ENCODE measurements around the gene DEFB118.

DNA sequence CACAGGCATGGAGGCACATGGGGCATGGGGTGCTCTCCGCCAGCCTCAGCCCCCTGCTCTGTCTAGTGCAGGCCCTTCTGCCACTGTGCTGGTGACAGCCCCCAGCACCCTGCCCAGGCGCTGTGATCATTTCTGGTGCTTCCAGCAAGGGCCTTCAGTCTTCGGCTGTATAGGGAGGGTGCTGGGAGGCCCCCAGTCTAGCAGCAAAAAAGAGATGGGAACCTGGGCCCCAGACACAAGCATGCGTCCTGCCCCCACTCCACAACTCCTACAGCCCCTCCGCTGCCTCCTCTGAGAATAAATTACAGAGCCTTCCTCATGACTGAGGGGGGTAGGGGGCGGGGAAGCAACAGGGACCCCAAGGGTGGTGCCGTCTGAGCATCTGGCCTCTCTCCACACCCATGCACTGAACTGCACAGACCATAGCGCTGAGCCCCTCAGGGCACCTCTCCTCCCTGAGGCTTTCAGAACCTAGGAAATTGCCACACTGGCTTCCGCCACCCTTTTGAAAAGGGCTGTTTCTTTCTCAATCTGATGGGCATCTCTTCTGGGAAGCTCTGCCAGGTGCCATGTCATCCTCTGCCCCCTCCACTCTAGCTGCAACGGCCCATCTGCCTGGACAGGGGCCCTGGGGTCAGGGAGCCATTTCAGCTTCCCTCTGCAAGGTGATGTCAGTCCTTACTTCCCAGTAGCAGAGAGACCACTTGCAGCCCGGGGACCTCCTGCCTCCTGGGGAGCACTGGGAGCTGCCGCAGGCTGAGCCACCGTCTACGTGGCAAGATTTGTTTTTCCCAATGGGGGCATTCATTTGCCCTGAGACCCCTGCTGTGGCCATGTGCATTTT lies 2.5 kb downstream of the CST7 start:
- RAMPAGE, total RNA, result no peak

GRCh38 chr20:24964257-24964860 lies 15.3 kb downstream of the CST7 start:
- RAMPAGE, total RNA, result no peak

- RAMPAGE, total RNA, result no peak
Measured at GRCh38 chr20:24978469-24978866, 14.1 kb downstream of the APMAP start.

GRCh38 chr20:24987798-24988436 lies 4.6 kb downstream of the APMAP start:
- RAMPAGE, total RNA, result no peak

- RAMPAGE, total RNA, result no peak
Measured at GRCh38 chr20:25226852-25227489, 20.9 kb upstream of the PYGB start.

DNA sequence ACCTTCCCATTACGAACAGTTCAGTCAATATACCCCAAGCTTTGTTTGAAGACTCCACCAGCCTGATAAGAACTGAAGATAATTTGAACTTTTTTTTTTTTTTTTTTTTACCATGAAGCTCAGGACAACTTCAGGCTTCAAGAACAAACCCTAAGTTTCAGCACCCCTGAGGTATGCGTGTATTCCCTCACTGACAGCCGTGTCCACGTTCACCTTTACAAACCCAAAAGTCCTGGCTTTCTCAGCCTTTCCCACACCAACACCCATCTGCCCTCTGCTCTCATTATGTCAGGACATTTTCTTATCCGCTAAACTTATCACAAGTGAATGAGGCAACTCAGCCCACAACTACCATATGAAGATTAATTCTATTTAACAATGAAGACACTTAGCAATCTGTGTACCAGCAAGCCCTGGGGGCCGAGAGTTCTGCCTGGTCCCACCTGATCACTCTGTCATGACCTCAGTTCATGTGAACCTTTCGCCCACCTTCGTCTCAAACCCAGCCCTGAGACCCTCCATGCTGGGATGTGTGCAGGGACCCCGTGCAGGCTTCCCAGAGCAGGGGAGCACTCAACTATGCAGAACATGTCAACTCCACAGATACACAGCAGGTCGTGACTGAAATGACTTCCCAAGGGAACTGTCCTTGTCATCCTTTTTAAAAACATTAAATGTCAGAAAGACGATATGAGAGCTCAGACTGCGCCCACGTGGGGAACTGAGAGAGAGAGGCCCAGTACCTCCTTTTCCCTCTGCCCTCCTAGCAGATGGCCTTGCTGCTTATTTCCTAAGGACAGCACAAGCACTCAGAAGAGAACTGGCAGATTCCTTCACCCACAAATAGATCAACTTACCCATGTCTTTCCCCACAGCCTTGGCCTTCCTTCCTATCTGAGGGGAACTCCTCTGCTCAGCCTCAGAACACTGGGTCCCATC lies 11.8 kb downstream of the ABHD12 start:
- RAMPAGE, total RNA, result no peak

GRCh38 chr20:25475993-25476865 lies 68.8 kb downstream of the GINS1 start:
- RAMPAGE, total RNA, result no peak

DNA sequence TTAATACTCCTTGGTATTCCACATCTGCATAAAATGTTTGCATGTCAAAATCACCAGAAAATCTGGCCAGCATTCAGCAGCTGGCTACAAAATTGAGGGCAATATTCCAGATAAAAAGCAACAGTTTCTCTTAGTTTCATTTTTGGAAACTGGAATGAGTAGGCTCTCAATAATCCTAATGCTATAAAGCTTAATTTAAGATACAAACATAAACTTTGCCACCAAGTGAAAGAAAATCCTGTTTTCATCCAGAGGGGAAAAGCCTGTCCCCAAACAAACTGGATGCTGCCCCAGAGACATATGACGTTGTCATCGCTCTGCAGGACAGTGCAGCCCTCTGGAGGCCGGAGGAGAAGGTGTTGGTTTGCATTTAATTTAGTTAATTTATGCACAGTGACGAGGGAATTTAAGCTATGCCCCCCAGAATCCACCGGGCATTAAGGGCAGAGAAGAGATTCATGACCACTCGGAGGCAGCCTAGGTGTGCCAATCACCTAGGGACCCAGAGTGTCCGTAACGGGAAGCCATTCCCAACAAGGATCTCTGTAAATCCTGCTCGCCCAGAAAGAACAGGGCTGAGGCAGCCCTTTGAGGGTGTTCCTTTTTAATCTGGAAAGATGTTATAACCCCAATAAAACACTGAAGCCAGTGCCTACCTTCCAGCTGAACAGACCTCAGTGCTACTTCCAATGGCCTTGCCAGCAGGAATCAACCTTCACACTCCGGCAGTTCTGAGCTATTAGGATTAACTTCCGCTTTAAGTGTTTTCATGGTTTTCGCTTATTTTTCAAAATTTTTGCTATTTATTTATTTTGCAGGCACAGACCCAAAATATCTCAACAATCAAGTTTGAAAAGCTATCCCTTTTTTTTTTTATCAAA lies 45.0 kb downstream of the NINL start:
- RAMPAGE, total RNA, result no peak

- RAMPAGE, total RNA, result no peak
Measured at GRCh38 chr20:25739467-25740004, 42.9 kb upstream of the ZNF337 start.

DNA sequence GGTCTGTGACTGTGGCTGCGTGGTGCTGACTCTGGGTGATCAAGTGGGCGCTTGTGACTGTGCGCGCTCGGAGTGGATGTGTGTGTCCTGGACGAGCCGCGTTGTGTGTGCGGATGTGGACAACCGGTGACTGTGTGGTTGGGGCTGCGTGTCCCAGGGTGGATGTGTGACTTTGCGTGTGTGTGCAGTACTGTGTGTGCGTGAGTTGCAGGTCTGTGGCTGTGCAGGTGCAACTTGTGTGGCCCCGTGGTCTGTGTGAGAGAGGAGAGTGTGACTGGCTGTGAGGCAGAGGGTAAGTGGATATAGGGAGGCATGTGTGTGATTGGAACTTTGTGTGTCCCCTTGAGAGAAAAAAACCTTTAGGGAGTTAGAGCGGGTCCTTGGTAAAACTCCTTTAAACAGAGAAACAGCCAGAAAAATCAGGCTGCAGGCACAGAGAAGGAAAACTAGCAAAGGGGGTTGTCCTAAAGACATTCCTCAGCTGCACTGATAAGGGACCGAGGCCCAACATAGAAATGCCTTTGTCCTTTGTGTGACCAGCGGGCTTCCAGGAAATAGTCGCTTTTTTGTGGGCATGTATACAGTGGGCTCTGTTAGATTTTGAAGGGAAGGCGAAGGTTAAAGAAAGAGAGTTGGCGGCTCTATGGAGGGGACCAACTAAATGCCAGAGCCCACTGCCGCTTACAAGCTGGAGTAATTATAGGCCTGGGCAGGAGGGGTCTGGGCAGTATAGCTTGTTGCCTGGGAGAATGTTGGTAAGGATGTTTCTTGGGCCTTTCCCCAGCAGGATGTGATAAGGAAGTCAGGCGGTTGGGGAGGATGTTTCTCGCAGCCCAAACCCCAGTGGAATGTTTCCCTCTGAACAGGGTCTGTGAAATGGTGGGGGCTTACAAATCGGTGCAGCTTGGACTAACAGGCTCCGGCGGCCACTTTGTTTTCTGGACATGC lies 313.6 kb upstream of the ZNF337 start:
- RAMPAGE, total RNA, result no peak

DNA sequence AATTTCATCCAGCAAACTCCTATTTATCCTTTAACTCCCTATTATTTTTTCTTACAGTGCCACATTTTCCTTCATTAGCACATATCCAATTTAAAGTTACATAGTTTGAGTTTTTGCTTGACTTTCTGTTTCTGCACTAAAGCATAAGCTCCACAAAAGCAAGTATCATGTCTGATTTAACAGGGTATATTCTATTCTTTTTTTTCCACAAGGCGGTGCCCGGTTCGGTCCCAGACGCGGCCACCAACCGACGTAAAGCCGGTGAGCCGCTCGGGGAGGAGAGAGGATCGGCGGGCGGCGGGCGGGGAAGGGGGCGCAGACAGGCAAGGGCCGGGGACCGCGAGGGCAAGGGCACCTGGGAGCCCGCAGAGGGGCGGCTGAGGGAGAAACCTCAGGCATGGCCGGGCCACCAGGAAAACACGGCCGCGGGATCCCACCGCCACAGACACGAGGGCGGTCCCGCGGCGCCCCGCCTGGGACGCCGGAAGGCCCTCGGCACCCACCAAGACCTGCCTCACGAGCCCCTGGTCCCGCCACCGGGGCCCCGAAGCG lies 511.2 kb upstream of the ZNF337 start:
- RAMPAGE, total RNA, result no peak

DNA sequence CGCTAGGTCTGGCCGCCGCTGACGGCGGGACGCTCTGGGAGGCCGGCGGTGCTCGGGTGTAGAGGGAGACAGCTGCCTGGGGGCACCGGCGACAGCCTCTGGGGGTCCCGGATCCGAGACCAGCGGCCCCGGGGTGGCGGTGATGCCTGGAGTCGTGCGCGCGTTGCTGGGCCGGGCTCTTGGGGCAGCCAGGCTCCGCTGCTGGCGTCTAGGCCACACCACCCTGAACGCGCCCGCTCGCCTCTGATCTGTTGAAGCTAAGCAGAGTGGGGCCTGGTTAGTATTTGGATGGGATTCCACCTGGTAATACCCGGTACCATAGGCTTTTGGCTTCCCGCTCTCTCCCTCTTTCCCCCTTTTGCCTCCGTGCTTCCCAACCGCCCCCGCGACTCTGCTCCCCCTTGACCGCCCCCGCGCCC lies 1383.6 kb upstream of the DEFB115 start:
- RAMPAGE, total RNA, result no peak

- RAMPAGE, total RNA, result no peak
Measured at GRCh38 chr20:29878163-29878845, 1379.2 kb upstream of the DEFB115 start.

DNA sequence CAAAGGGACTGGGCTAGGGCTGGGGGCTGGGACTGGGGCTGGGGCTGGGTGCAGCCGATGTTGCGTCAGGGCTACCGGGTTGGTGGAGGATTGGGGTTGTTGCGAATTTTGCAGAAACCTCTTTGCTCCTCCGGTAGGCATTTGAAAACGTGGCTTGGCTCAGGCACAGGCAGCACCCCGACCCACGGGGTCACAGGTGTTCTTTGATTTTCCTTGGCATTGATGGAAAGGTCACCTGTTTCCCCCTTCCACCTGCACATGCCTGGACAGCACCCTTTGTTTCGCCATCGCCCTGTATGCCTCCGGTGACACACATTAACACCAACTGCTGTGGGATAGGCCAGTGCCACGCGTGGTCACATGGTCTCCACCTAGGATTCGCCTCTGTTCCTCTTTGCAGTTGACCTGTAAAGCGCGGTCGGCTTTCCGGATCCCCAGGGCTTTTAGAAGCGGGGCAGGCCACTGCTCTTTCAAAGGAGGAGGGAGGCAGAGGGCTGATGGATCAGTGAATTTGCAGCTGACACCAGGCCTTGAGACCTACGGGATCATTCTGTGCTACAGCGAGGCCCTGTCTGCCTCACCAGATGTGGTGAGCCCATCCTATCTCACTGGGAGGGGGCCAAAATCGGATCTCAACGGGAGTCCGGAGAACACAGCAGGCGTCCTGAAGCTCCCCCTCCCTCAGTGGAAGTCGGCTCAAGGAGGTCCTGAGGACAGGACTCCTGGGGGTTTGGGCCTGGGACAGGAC lies 974.0 kb upstream of the DEFB115 start:
- RAMPAGE, total RNA, result no peak

- RAMPAGE, total RNA, result no peak
Measured at GRCh38 chr20:31368267-31368819, at the start of gene DEFB118. Gene DEFB118 (plus strand): TSS chr20:31368601.

GRCh38 chr20:31551445-31552410 lies 4.5 kb downstream of the MCTS2 start:
- RAMPAGE, total RNA, result no peak

- RAMPAGE, total RNA, result no peak
Measured at GRCh38 chr20:31568054-31568916, 21.1 kb downstream of the MCTS2 start.

GRCh38 chr20:31568917-31569988 lies 22.1 kb downstream of the MCTS2 start:
- RAMPAGE, total RNA, result no peak

- RAMPAGE, total RNA, result no peak
Measured at GRCh38 chr20:31607871-31608046, 2.7 kb downstream of the ID1 start.

DNA sequence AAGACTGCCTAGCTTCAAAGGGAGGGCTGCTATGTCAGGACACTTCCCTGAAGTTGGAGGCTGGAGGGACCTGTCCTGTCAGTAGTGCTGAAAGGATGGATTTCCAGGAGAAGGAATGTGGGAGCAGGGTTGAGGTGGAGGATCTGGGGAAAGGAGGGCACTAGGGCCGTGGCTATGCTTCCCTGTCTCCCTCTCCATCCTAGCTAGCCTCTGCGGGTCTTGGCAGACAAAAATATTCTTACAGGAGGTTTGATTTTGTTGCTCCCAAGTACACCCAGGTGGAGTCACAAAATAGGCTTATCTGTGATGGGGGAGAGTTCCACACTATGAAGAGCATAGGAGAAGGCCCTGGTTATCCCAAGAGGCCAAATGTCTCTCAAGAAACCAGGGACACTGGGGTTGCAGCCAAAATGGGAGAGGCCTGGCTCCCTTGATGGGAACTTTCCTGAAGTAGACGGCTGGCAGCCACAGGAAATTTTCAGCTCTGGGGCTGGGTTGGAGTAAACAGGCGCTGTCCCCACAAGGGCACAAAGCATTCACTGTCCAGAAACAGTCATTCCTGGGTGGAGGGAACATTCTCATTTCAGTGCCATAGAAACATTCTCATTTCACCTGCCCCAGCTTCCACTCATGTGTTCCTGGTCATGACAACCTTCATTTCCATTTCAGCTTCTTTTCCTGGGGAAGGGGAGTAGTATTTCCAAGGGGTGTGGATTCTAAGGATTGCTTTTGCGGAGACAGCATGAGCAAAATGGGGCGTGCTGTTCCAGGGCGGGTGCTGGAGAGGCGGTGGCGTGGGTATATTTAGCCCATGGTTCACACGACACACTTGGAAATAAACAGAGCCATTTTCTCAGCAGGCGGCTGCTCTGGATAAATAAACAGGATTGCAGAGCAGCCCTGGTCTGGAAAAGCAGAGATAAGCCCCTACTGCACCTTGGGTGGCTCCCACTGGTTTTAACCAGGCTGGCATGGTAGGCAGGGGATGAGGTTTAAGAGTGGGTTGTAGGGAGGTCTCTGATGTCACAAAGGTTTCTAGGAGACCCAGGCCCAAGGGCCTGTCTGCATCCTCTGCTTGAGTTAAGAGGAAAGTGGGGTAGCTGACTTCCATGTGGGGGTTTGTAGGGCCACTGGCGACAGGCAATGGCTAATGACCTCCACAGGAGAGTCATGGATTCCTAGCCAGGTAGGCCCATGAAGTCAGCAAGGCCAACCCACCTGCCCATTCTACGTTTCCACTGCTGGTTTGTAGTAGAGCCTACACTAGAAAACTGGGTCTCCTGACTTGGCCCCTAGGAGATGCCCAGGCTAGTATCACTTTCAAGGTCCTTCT lies 32.8 kb downstream of the COX4I2 start:
- RAMPAGE, total RNA, result no peak